Ileum (tissue), 1 donor: ENCODE measurements around the genes GPR34 and PPP1R2C.

GRCh38 chrX:41688793-41689618, at the start of gene GPR34:
TSS of gene GPR34 (plus strand) at chrX:41688973.
- PRO-cap: unidirectional peak, plus-strand start at chrX:41689031

DNA sequence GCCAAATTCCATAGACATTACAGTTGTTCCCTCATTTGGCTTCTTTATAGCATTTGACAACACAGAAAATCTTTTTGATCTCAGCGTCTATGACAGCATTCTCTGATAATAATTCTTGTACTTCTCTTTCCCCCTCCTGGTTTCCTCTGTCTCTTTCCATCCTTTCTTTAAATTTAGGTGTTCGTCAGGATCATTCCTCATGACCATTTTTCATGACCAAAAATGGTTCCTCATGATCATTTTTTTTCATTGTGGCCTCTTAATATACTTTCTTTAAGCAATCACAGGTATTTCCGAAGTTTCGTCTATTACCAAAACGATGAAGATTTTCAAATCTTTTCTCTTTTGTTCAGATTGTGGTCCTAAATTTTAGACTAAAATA, 99.6 kb downstream of the GPR82 start:
- PRO-cap: no peak

DNA sequence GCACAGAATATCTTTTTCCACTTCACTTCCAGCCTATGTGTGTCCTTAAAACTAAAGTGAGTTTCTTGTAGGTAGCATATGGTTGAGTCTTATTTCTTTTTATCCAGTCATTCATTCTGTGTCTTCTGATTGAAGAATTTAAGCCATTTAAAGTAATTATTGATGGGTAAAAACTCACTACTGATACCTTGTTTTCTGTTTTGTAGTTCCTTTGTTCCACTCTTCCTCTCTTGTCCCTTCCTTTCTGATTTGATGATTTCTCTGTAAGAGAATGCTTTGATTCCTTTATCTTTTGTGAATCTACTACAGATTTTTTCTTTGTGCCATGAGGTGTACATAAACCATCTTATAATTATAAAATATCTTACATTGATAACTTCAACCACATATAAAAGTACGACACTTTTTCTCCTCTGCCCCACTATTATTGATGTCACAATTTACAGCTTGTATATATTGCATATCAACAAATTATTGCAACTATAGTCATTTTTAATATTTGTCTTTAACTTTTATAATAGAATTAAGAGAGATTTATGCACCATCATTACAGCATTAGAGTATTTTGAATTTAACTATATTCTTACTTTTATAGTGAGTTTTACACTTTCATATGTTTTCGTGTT, 24.0 kb downstream of the CASK start:
- PRO-cap: no peak

DNA sequence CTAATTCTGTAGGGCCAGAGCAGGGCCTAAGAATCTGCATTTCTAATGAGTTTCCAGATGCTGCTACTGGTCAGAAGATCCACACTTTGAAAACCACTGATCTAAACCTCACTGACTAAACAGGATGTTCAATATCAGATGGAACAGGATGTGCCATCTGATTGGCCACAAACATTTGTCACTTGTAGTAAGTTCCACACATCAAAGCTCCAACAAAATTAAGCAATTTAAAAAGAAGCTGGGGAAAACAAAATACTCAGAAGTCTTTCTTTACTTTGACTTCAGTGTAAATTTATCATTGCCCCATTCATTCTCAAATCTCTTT, 14.3 kb downstream of the CASK start:
- PRO-cap: no peak

DNA sequence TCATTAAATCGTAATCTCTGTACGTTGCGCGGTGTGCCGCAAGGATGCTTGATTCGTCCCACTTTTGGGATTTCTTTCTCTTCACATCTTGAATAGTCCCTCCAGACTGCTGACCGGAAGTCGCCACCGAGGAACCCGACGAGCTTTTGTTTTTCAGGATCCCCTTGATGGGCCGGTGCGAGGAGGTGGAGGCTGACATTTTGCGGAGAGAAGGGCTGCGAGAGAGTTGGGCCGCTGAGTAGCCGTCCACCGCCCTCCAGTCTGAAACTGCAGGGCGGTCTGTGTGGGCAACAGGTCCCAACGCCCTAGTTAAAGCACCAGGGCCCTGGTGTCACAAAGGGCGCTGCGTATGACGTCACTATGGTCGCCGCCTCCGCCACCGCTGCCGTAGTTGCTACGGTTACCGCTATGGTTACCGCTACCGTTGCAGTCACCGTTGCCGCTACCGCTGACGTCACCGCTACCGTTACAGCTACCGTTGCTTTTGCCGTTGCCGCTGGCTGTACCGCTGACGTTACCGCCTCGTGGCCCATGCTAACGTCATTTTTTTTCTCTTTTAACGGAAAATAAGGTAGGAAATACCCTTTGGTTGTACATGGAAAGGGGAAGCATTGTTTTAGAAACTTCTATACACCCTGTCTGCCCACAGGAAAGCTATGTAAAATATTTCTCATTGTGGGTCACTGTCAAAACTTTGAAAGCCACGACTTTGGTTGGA, at the start of gene PPP1R2C:
PPP1R2C (minus strand) TSS at position 283 of the 718 bp plus-strand sequence.
- PRO-cap: no peak

GRCh38 chrX:43654531-43655182, 1.4 kb upstream of the MAOA start:
- PRO-cap: unidirectional peak, plus-strand start at chrX:43655006

GRCh38 chrX:43838666-43839211, 43.5 kb downstream of the MAOB start:
- PRO-cap: no peak

- PRO-cap: no peak
These were observed 118.0 kb downstream of the EFHC2 start for GRCh38 chrX:44225515-44225902.

- PRO-cap: no peak
These were observed 1.9 kb upstream of the KDM6A start for GRCh38 chrX:44871044-44871522.

DNA sequence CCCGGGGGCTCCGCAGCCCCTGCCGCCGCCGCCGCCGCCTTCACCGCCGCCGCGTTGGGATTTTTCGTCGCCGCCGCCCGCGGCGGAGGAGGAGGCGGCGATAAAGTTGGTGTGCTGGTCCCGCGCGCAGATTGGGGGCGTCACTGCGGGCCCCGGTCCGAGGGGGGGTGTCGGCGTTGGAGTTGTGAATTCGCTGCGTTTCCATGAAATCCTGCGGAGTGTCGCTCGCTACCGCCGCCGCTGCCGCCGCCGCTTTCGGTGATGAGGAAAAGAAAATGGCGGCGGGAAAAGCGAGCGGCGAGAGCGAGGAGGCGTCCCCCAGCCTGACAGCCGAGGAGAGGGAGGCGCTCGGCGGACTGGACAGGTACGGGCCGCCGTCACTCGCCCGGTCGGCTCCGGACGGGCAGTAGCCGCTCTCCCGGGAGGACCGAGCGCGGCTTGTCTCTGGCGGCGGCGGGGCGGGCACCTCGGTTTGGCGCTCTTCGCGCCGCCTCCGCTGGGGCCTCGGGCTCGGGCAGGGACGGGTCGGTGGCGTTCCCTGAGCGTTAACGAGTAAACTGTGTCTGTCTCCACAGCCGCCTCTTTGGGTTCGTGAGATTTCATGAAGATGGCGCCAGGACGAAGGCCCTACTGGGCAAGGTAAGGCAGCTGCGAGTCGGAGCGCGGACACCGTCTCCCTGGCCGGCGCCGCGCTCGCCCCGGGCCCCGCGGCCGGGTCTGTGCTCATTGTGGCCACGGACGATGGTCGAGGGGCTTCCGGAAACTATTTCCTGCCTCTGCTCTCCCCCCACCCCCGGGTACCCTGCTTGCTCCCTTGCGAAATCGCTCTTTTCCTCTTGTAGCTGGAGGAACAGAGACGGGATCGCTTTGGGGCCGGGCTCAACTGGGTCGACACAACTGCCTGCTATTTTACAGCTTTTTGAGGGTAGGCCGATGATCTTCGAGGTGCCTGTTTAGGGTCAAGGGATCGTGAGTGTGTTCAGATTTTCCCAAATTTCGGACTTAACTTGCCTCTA, 669 bp downstream of the KDM6A start:
- PRO-cap: bidirectional peak, plus-strand start at position 329 of the sequence, minus-strand start at position 263 of the sequence; bidirectional peak, plus-strand start at position 607 of the sequence, minus-strand start at position 474 of the sequence; bidirectional peak, plus-strand start at position 847 of the sequence, minus-strand start at position 743 of the sequence

DNA sequence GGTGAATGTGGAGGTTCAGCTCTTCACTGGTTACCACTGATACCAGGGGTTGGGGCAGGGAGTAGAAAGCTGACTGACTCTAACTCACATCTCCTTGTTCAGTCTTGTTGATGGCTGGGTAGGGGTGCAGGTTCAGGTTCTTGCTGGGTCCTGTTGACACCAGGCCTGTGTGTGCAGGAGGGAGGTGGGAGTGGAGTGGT, 25.3 kb downstream of the KDM6A start:
- PRO-cap: no peak

DNA sequence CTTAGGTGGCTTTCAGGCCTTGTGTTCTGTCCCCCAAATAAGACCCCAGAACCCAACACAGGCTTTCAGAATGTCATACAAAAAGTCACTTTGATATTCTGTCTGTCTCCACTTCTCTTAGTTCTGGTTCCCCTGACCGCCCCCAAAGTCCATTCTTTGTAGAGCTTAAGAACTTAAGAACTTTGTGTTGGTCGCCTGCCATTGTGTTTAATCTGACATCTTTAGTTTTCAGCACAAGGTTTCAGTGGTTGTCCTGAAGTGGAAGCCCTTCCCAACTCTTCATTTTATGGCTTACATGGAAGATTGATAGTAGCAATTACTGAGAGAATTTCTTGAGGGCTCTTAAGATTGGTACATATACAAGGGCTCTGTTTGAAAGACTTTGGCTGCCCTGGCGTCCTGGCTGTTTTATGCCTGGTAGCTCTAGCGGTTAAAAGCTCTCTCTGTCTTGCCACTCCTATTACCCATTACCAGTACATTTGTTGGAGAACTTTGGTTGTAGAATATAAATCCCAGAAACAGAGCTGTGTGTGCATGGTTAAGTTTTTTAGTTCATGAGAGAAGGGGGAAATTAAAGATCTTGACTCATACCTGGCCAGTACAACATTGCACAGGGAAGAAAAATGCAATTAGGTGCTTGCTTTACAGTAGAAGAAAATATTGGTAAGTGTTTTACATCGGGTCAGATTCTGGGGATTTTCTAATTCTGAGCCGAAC, 75.0 kb downstream of the KDM6A start:
- PRO-cap: no peak

GRCh38 chrX:45000265-45001136, 127.5 kb downstream of the KDM6A start:
- PRO-cap: no peak

DNA sequence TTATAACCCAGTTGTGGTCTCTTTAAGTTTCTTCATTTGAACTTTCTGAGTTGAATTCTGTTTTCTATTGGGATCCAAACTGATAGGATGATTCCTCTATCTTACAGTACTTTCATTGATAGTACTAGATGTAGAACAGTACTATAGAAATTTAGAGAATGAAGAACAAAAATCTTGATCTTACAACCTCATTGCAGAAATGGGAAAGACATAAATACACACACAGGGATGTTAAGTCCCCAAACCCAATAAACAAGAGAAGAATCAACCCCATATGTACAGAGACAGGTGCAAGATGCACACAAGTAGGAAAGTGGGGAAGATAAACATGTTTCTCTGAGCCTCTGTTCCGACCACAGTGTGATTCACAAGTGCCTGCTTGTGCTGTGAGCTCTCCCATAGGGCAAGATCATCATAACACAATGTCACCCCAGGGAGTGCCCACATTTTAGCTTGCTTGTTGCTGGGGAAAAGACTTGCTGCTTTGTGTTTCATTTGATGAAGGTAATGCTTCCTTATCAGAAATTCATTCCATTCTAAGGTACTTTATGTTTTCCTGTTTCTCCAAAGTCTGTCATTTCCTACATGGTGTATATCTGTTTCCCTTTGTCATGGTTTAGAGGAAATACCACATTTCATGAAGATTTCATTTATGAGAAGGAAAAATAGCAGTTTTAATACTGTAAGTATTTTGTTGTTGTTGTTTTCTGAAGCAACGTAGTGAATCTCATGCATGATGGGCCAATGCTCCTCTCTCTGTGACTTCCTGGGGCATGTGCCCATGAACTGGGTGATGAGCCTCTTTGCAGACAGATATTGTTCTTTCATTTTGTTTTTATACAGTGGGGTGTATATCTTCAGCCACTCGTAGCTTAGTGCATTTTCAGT, 304.5 kb upstream of the DIPK2B start:
- PRO-cap: no peak

GRCh38 chrX:45766688-45767627, 566.3 kb upstream of the DIPK2B start:
- PRO-cap: no peak

DNA sequence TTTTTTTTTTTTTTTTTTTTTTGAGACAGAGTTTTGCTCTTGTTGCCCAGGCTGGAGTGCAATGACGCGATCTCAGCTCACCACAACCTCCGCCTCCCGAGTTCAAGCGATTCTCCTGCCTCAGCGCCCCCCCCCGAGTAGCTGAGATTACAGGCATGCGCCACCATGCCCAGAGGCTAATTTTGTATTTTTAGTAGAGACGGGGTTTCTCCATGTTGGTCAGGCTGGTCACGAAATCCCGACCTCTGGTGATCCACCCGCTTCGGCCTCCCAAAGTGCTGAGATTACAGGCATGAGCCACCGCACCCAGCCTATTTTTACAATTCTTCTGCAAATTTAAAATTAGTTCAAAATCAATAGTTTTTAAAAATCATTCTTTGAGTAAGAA, 600.4 kb upstream of the DIPK2B start:
- PRO-cap: no peak

DNA sequence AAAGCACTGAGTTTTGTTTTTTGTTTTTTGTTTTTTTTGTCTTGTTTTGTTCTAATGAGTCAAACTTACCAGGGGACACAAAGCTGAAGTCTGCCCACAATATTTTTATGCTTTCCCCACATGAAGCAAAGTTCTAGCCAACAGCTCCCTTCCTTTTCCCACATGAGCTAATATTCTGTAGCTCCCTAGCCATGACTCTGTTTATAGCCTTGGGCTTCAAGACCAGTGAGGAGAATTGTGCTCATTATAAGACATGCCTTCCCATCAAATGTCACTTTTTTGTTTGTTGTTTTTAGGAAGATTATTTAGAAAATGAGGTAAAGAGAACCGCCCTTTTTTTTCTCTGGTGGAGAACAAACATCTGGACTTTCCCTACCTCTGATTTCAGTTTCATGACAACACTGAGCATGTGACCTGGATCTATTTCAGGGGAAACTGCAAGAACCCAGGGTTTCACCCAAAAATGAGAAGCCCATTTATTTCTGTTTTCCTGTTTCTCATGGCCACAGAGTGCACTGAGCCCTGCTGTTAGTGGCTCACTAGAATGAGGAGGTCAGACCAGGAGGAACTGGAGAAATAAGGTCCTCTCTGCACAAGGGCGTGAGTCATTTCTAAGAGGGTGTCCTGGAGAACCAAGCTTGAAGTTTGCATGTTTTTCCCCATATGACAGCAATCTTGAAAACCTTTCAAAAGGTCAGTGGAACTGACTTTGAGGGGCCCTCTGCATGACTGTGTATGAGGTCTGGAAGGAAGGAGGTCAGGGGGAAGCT, 55.0 kb downstream of the CHST7 start:
- PRO-cap: no peak

DNA sequence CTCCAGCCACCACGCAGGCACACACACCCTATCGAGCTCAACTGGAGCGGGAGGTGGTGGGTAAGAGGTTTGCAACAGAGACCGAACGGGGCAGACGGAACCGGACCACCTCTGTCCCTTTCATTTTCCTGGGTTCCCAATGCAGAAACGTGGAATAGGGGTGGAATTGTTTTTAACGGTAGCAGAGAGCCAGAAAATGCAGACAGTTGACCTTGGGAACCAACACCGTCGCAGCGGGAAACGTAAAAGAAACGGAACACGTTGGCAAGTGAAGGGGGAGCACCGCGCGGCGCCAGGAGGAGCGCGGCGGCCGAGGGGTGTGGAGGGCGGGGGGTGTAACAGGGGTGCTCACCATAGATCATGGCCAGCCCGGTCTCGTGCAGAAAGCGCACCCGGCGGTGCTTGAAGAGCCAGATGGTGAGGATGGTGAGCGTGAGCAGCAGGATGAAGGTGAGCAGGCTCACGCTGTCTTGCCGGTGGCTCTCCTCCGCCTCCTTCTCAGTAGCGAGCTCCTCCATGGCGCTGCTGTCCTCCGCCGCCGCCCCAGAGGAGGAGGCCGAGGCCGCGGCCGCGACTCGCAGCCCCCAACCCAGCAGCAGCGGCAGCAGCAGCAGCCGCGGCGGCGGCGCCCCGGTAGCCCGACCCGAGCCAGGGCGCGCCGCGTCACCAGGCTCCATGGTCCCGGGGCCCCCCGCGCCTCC, 415 bp downstream of the SLC9A7 start:
- PRO-cap: no peak

- PRO-cap: no peak
These were observed 1.4 kb downstream of the JADE3 start for GRCh38 chrX:46913545-46914078.

DNA sequence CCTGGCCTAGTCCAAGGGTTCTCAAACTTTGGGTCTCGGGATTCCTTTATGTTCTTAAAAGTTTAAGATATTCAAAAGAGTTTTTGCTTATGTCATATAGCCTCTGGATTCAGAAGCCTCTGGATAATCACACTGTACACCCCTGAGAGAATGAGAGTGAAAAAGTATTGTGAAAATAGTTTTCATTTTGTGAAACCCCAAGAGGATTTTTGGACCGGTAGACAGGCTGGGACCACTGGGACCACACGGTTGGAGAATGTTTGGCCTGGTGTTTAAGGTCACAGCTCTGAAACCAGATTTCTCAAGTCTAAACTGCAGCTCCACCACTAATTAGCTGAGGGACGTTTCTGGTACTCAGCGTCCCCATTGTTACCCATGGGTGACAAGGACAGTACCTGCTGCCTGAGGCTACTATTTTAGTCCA, 719 bp upstream of the USP11 start:
- PRO-cap: no peak